NALM6 (cell line): ENCODE measurements around a stretch of chr7.

GRCh38 chr7:129110584-129111223 is 33.8 kb upstream of the TSPAN33 start:
- PRO-cap, result no peak

GRCh38 chr7:129371260-129372148 is 62.7 kb upstream of the STRIP2 start:
- PRO-cap, result no peak

DNA sequence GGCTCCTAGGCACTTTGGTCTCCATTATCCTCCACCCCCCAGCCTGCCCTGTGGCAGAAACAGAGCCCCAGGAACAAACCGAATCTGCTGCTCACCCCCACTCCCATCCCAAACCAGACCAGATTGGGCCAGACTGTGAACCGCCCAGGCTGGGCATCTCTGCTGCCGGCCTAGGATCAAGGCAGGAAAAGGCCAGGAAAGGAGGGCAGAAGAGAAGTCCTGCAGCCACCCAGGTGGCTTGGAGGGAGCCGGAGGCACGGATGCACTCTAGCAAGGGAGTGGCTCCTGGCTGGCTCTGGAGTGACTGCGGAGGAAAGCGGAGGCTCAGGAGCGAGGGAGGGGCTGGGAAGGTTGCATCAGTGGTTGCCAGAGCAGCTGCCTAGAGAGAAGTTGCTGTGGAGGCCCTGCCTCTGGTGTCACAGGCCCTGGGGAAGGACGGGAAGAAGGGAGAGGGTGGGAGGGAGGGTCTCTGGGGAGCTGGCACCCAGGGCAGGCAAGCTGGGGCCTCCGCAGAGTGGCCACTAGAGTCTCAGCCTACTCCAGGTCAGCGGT is 164.0 kb downstream of the NRF1 start:
- PRO-cap, result no peak

- PRO-cap, result no peak
These were observed 167.5 kb downstream of the NRF1 start for GRCh38 chr7:129779038-129779411.

DNA sequence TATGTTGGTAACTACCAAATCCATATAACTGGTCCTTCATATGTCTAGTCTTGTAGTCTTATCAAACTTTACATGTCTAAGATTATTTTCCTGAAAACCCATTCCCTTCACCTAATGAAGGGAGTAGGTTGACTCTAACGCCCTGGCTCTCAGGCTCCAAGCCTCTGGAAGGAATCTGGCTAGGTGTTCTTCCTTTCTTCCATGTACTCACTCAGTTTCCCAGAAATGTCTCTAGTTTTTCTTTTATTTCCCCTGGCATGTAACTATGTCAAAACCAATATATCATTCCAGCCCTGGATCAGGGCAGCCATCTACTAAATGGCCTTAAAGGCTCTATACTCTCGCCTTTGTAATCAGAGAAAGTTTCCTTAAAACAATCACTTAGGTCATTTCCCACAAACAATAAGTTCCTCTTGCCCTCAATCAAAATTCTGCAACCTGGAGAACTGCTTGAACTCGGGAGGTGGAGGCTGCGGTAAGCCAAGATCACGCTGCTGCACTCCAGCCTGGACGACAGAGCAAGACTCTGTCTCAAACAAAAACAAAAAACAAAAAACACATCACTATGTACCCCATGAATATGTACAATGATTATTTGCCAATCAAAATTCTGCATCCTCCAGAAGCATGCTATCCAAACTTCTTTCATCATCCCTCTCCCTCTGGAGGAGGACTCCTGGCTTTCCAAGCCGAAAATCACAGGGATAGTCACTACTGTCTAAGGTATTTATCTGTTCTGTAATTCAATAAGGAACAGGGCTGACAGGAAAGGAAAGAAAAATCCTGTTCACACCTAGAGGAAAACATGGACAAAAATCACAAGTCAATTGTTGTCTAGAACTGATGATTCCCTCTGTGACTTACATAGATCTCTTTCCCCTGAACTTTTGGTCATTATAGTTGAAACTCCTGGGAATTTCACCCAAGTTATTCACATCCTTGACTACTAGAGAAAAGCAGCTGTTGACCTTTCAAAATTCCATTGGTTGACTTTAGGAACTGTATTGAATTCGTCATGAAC is 104.8 kb downstream of the UBE2H start:
- PRO-cap, result no peak

GRCh38 chr7:129865030-129865880 is 87.5 kb downstream of the UBE2H start:
- PRO-cap, result no peak

- PRO-cap, result no peak
These were observed 42.4 kb downstream of the KLHDC10 start for GRCh38 chr7:130112646-130113269.

- PRO-cap, result no peak
These were observed 186 bp upstream of the CPA5 start for GRCh38 chr7:130344485-130344774.

DNA sequence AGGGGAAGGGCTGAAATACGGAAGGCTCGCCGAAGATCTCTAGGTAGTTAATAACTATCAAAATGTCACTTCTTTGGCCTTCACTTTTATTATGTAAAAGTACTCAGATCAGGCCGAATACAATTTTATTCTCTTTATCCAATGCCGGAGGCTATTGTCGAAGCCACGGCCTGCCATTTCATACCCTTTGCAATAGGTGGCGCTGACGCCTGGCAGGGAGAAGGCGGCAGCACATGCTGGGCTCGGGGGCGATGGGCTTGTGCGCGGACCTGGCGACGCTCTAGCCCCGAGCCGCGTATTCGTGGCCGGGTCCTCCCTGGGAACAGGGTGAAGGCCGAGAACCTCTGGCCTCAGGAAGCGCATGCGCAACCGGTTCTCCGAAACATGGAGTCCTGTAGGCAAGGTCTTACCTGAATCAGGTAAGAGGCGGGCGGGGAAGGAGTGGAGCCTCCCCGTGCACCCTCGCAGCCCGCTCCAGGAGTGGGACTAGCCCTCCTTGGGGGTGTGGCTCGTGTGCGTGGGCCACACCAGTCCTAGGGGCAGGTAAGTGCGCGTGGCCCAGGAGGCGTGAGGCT is 5.8 kb upstream of the MEST start:
- PRO-cap, result no peak

DNA sequence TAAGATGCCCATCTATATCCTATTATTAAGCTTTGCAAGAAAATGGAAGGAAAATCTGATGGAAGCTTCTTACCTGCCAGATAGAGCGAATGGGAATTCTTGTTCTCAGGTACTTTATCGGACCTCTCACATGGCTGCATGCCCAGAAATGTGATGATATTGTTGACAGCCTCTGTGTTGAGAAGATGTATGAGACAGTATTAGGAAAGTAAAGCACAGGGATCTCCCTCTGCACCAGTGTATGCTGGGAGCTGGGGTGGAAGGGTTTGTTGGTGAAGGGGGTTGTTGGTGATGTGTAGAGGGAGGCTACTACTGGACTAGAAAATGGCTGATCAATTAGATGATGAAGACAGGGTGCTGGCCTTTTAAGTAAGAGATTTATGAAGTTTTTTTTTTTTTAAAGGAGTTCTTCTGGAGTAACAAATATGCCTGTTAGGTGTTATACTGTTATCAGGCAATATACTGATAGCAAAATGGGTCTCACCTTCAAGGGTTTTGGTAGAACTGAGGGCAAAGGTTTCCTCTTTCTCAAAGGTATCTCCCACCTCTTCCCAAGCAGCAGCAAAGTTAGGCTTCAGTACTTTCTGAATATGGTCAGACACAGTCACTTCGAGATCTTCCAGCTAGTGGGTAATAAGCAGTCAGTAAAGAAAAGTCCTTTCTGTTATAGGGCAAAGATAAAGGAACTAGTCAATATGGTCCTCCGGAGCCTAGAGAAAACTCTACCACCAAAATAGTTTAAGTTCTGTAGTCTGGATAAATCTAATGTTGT is 15.5 kb downstream of the MEST start:
- PRO-cap, result no peak

DNA sequence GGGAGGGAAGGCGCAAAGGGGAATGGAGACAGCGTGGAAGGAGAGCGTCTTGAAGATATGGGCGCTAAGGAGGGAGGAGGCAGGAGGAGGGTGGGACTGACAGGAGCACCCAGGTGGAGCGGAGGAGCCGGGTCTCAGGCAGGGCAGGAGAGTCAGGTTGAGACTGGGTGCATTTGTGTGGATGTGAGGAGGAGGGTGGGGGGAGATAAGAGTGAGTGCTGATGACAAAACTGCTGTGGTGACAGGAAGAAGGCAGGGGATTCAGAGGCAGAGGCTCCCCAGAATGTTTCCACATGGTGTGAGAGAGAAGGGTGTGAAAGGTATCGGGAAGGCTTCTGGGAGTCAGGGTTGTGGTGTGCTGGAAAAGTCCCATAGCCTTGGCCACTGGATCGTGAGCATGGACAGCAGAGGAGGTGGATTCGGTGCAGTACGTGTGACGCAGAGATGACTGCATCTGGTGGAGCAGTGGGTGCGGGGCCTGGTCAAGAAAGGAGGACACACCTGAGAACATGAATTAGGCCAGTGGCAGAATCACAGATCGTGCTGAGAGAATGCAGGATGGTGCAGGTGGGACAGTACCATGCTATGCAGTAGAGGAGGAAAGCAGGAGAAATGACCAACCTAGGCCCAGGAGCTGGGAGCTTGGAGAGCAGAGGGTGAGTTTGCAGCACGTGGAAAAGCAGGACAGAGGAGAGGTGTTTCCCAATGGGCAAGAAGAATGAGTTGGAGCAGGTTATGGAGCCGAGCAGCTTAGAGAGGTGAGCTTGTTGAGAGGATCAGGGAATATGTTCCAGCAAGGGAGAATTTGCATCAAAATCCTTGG is 40.7 kb downstream of the MEST start:
- PRO-cap, result no peak

- PRO-cap, result no peak
These were observed 60.3 kb upstream of the KLF14 start for GRCh38 chr7:130794317-130794776.

DNA sequence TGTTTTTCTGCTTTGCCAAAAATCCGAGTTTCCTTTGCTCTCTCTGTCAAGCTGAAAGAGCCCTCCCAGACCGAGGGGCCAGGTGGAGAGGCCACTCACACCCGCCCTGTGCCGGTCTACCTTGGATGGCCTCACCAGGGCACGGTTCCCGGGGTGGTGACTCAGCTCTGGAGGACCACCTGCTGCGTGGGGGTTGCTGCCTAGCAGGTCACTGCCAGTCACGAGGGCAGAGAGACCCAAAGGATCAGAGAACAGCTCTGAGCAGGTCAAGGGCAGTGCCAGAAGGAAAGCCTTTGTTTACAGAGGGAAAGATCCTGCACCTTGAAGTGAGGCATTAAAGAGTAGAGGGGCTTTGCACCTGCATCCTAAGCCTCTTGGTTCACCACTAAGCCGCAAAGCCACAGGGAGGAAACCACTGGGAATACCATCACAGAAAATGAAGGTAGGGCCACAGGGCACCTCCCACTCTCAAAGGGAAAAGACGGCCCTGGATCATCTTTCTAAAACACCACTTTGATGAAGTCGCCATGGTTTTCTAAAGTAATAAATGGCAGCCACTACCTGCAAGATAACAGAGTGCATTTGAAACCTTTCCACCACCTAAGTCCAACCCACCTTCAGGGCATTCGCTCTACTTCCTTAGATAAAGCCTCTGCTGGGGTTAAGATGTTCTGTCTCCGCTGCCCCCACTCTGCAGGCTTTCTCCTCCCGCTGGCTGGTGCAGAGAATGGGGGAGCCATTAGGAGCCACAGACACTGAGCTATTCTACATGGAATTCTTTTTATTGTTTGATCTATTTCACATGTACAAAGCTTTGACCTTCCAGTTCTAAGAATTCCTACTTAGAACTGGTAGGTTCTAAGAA is 160.4 kb upstream of the KLF14 start:
- PRO-cap, result no peak

GRCh38 chr7:130910648-130911706 is 177.0 kb upstream of the KLF14 start:
- PRO-cap, result no peak

GRCh38 chr7:130912604-130913995 is 179.1 kb upstream of the KLF14 start:
- PRO-cap, result bidirectional peak, plus-strand start at chr7:130913508, minus-strand start at chr7:130913571

GRCh38 chr7:130925929-130926803 is 192.2 kb upstream of the KLF14 start:
- PRO-cap, result no peak

DNA sequence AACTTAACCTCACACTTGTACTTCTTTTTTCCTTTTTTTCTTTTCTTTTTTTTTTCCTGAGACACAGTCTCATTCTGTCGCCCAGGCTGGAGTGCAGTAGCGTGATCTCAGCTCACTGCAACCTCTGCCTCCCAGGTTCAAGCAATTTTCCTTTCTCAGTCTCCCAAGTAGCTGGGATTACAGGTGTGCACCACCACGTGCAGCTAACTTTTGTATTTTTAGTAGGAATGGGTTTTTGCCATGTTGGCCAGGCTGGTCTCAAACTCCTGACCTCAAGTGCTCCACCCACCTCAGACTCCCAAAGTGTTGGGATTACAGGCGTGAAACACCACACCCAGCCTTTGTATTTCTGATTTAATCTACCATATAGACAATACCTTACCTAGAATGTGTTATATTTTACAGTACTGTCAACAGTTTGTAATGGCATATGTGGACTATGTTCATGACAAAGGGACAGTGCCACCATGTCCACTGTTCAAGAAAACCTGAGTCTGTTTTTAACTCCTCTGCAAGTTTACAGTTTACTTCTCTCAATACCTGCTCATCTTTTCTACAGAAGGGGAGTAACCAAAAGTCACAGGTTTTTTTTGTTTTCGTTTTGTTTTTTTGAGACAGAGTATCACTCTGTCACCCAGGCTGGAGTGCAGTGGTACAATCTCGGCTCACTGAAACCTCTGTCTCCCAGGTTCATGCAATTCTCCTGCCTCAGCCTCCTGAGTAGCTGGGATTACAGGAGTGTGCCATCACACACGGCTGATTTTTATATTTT is 223.9 kb upstream of the KLF14 start:
- PRO-cap, result no peak

DNA sequence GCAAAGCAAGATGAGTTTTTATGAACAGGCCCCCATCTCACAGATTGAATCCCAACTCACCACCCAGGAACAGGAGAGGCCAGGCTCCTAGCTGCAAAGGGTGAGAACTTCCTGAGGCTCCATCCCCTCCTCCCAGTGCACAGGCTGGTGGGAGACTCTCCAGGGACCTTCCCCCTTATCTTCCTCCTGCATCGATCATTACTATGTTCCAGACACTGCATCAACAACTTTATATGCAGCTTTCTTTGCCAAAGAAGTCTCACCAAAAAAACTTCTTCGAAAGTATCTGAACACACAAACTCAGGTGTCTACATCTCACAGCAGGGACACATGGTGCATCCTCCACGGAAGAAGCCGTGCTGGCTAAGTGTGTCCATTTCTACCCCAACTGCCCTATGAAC is 228.4 kb upstream of the KLF14 start:
- PRO-cap, result no peak

GRCh38 chr7:130985941-130987019 is 252.3 kb upstream of the KLF14 start:
- PRO-cap, result no peak

DNA sequence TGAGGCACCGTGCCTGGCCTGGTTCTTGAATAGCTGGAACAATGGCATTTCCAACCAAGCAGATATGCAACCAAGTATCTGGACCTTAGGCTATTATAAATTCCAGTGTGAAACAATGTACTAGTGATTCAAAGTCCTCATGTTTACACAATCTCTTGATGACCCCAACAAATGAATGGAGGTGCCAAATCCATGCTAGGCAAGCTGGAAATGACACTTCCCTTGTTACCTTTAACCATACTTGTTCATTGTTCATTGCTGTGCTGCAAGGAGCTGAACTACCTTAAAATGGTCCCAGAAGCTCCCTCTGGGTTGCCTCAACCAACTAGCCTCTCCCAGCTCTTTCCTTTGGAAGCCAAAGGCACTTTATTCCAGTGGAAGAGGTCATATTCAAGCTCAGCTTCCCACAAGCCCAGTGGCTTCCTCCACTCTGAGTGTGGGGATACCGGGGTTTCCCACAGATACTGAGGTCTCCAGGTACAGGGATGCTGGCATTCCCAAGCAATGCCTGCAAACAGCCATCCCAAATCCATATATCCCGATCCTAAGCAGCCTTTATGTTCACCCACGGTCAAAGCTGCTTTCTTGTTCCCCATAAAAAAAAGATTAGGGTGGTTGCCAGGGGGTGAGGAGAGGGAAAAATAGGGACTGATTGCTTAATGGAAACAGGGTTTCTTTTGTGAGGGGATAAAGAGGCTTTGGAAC is 282.4 kb upstream of the KLF14 start:
- PRO-cap, result no peak